ENCODE measurements around the genes NKD1 and SALL1.

GRCh38 chr16:49557097-49557576, 183.5 kb downstream of the C16orf78 start:
- PRO-cap = unidirectional peak, minus-strand start at chr16:49557218

DNA sequence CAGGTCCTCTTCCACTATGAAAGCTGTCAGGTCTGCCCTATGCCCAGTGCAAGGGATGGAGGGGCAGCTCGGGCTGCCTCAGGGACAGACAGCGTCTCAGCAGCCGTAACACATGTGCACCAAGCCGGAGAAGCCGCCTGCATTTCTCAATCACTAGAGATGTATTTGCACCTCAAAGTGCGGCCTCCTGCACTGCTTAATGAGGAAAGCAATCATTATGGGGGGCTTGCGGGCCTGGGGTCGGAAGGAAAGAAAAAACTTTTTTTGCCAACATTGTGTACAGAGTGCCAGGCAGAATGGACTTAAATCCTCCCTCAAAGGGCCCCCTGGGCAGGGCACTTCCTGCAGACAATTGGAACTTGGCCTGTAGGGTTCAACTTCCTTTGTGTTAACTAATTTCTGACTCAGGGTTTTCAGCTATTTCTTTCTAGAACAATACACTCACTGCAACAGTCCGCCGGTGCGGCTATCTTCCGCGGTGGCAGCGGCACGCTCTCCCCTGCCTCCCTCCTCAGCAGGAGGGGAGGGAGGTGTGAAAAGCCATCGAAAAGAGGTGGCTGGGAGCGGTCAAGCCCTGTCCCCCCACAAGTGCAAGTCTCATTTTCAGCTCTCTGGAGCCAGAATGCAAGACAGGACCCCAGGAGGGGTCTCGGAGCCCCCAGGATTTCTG, 101.2 kb downstream of the ZNF423 start:
- PRO-cap = unidirectional peak, plus-strand start at position 449 of the sequence

DNA sequence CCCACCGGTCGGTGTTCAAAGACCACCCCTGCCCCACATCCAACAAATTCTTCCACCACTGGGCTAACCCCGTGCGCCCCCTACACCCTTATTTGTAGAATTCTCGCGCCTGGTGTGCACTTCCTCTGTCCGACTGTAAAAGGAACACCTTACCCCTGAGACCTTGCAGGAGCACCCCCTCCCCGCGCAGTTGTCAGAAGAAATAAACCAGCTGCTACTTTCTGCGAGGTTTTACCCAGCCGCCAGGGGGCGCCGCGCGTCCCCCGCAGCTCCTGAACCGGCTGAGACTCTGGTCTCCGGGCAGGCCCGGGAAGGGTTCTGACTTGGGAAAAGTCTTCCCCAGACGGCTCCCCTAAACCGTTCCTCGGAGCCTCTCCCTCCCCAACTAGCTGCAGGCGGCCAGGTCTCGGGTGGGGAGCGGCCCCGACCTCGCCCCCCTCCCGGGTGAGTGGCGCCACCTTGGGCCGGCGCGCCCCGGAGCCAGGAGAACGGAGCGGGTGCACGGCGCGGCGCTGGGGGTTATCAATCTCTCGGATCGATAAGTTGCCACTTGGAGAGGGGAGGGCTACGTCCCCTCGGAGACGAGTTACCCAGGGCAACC, 1.8 kb upstream of the ZNF423 start:
- PRO-cap = no peak

GRCh38 chr16:49859072-49860002, 3.4 kb upstream of the ZNF423 start:
- PRO-cap = no peak

GRCh38 chr16:49923949-49924531, 68.1 kb upstream of the ZNF423 start:
- PRO-cap = no peak

- PRO-cap = no peak
These were observed 32.1 kb downstream of the TENT4B start for GRCh38 chr16:50185020-50185738.

DNA sequence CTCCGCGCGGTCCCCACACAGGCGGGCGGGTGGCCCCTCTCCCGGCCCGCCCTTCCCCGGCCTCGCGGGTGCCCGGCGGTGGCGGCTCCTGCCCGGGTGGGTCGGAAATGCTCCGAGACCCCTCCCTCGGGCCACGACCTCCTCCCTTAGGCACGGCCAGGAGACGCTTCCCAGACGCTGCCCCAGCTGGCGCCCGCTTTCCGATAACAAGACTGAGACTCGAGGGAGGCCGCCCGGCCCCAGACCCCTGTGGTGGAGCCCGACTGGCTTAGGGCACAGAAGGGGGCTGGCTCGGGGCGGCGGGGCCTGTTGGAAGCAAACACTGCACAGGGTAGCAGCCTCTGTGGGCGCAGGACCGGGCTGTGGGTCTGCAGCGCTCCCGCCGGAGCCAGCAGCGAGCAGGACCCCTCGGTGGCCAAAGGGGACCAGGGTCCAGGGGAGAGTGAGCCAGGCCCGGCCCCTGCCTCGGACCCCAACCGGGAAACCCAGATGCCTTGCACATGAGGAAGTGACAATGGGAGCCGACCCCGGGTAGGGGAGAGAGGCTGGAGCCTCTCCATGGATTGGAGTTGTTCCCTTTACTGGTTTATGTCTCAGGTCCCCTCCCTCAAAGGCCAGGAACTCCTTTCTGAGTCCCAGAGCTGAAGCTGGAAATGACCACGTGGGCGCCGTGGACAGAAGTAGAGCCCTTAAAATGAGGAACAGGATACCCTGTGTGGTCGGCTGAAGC, 19.9 kb upstream of the ADCY7 start:
- PRO-cap = bidirectional peak, plus-strand start at position 344 of the sequence, minus-strand start at position 214 of the sequence

DNA sequence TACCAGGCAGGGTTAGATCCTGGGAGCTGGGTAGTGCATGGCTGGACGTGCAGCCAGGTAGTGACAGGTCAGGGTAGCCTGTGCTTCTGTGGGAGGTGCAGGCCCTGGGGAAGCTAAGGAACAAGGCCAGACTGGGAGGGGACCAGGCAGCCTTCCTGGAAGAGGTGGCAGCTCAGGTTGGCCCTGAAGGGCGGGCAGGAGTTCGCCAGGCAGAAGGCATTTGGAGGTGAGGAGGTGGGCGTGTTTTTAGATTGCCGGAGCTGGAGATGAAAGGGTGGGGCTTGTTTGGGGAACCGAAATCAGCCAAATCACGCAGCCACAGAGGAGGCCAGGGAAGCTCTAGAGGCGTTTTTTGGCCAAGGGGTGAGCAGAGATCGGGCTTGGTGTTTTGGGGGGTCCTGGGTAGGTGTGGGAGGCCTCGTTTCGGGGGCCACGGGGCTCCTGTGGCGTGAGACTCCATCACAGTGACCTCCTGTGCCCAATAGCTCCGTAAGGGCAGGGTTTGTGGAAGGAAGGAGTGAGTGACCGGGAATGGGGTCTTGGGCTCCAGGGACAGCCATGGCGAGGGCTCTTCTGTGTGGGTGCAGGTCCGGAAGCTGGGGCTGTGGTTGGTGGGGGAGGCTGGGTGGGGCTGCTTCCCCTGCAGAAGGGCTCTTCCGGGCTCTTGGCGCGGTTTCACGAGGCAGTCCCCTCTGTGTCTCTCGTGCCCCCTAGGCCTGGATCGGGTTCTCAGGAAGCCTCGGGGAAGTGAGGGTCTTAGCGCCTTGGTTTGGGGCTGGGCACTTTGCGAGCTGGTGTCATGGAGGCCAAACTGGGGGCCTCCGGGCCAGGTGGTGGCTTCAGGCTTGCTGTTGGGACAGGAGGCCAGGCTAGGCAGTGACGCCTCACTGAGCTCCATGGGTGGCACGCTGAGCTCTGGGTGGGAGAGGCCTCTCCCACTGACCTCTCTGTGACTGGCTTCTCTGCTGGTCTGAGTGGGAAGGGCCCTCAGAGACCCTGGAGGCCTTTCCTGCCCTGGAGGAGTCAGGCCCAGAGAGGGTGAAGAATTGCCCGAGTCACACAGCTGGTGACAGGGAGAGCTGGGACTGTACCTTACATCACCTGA, 7.8 kb downstream of the ADCY7 start:
- PRO-cap = no peak

GRCh38 chr16:50284222-50285007, 18.1 kb downstream of the ADCY7 start:
- PRO-cap = no peak

- PRO-cap = bidirectional peak, plus-strand start at chr16:50548396, minus-strand start at chr16:50548205
These were observed at the start of gene NKD1 for GRCh38 chr16:50548065-50549052. TSS of gene NKD1 (plus strand) at chr16:50548396.

DNA sequence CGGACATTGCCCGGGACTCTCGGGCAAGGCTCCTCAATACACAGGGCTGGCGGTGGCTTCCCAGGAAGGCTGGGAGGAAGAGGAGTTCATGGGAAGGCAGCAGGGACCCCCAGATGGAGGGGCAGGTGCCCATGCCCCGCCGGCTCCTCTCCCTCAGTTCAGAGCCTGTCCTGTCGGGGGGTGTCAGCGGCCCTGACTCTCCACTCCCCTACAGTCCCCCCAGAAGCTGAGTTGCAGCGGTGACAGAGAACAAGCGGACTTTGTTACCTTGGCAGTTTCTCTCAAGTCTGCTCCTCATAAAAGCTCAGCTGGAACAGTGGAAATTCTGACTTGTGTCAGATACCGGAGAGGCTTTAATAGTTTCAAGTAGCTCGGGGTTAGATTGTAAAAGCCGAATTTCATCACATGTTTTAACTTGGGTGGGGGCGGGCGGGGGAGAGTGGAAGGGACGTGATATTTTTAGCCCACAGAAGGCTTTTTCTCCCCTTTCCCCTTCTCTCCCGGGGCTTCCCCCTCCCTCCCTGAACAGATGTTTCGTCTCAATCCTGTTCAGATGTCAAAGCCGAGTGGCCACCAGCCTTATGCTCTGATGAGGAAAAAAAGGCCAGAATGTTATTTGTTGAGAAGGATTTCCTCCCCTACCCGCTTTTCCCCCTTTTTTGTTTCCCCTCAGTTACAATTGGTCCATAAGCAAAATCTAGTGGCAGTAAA, 65.3 kb downstream of the NKD1 start:
- PRO-cap = no peak

- PRO-cap = no peak
These were observed 21.8 kb upstream of the CYLD start for GRCh38 chr16:50719936-50720550.

DNA sequence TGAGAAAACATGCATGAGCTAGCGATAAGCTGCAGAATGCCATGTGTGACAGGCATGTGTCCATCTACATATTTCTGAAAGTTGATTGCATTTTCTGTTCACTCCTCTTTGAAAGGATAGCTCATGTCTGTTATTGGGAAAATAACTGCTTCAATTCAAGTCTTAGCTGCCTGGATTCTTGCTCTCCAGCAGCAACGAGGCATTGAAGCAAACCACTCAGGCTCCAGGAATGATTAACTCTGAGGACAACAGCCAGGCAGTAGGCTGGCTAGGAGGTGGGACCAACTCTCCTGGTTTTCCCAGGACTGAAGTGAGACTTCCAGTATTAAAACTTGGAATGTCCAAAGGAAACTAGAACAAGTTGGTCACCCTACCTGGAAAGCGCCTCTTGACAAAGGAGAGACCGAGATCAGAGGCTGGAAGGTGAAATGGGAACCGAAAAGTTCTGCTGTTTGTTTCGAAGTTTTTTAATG, 100.8 kb downstream of the SALL1 start:
- PRO-cap = no peak

GRCh38 chr16:51057952-51058404, 93.1 kb downstream of the SALL1 start:
- PRO-cap = no peak

GRCh38 chr16:51120018-51120736, 30.9 kb downstream of the SALL1 start:
- PRO-cap = no peak

DNA sequence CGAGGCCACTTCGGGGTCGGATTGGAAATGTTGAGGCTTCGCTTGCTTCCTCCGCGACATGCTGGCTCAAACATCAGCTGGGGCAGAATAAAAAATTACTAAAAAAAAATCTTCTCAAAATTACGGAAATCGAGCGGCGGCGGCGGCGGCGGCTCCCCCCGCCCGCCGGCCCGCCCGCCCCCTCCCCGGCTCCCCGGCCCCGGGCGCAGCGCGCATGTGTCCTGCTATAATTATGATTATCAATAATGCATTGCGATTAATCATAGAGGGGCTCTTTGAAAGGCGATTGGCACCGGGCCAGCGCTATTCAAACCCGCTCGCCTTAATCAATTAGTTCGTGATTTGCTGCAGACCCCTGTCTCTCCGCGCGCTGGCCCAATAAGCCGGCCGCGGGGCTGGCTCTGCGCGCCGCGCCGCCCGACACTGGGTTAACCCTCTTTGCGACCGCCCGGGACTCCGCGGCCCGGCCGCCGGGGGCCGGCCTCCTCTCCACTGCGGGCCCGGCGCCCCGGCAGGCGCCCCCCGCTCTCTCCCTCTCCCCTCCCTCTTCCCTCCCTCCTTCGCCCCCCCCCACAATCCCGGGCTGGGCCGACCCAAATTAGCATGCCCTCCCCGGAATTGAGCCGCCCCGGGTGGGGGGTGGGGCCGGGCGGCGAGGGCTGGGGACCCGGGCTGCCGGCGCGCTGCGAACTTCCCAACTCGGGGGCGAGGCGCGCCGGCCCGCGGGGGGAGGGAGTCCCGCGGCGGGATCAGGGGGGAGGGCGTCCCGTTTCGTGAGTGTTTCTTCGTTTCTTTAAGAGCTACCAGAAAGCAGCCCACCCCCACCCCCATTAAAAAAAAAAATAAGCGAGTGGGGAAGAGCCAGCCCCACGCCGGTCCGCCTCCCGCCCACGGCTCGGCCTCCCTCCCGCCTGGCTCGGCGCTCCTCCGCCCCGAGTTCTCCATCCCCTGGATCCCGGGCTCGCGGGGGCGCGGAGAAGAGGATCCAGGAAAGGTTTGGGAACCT, at the start of gene SALL1:
SALL1 (minus strand) TSS at position 89 of the 1,006 bp plus-strand sequence.
- PRO-cap = bidirectional peak, plus-strand start at position 454 of the sequence, minus-strand start at position 403 of the sequence

GRCh38 chr16:51427168-51427736, 276.2 kb upstream of the SALL1 start:
- PRO-cap = no peak

DNA sequence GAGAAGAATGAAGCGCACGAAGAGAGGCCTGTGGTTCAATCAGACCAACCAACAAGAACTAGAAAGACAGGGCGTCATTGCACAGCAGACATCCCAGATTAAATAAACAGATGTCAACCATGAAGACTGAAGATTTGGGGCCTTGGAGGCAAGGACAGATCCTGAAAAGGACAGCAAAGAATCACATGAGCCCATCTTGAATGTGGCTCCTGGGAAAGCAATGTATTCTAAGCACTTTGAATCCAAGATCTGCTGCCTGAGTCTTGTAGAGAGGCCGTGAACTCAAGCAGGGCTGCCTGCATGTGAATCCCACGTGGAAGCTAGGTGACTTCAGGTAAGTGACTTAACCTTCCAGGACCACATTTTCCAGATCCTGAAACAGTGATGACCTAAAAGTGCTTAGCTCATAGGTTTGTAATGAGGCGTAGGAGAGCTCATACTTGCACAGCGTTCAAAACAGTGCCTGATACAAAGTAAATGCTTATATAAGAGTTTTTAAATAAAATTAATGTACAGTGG, 373.0 kb upstream of the SALL1 start:
- PRO-cap = no peak

- PRO-cap = no peak
These were observed 309.2 kb downstream of the TOX3 start for GRCh38 chr16:52237719-52238218.

DNA sequence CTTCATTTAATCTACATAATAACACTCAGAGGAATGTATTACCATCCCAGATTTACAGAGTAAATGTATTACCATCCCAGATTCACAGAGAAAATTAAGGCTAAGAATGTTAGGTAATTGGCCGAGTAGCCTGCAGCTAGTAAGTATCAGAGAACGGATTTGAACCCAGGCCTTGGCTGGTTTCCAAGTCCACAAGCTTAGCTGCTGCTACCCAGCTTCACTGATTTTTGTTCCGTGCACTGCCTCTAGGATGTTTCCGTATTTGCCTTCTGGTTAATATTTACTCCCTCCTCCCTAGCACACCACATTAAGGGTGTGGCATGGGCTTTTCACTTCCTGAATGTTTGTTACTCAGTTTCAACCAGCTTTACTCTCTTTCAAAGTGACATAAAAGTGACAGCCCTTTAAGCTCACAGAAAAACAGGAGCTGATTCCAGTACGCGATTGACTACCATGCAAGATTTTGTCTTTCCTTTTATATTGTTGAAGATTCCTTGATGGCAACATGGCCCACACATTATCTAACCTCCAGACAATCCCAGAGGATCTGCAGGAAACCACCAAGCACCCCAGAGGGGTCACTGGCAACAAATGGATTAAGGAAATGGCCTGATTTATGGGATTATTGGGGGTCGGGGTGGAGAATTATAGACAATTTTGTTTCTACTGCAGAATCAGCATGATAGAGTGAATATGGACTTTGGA, 26.7 kb upstream of the TOX3 start:
- PRO-cap = no peak